Epithelial cell of prostate (primary cell): ENCODE measurements around a stretch of chr10.

GRCh38 chr10:103759004-103759969 lies 96.1 kb downstream of the SH3PXD2A start:
- RRBS, result no CpG with 5 or more reads among the region's 15 CpGs

GRCh38 chr10:103828002-103828539 lies 27.3 kb downstream of the SH3PXD2A start:
- RRBS, result no CpG with 5 or more reads among the region's 7 CpGs

DNA sequence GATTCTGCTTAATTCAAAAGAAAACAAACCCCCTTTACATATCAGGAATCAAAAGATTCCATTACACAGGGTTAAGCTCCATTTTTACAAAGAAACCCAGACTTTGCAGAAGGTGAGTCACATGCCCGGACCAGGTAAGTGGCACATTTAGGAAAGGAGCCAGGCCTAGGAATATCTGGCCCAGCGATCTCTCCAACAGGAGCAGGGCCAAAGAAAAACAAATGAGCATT lies 1.1 kb downstream of the STN1 start:
- RRBS, result no CpG with 5 or more reads among the region's 2 CpGs

DNA sequence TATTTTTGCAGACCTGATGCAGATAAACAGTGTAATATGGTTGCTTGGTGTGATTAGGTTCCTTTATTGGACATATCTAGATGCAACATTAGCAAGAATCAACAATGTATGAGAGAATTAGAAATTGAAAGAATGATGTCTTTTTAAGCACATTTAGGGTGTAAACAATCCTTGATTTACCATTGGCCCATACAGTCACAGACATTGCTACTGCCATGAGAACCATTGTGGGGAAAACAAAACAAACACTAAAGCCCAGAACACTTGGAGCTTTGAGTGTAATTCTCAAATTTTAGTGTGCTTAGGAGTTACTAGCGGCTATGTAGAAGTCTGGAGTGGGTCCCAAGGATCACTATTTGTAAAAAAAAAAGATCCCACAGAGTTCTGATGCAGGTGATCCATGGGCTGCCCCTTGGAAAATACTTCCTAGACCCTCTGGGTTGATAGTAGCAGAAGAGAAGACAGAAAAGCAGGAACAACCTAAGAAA lies 36.8 kb downstream of the SLK start:
- RRBS, result no CpG with 5 or more reads among the region's 1 CpG

GRCh38 chr10:104005858-104006250 lies 38.9 kb downstream of the SLK start:
- RRBS, result no CpG with 5 or more reads among the region's 5 CpGs

DNA sequence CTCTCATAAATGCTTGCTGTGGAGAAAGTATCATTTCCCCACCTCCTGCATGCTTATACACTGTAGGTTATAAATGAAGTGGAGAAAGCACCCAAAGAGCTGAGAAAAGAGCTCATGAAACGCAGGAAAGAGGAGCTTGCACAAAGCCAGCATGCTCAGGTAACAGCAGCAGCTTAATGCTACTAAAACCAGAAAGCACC lies 43.7 kb downstream of the SLK start:
- RRBS, result no CpG with 5 or more reads among the region's 1 CpG

- RRBS, result no CpG with 5 or more reads among the region's 1 CpG
Measured at GRCh38 chr10:104256200-104256830, 1.6 kb downstream of the GSTO1 start.

GRCh38 chr10:104298827-104299603 lies 30.0 kb downstream of the GSTO2 start:
- RRBS, result no CpG with 5 or more reads among the region's 11 CpGs

GRCh38 chr10:104312771-104313183 lies 25.5 kb downstream of the ITPRIP start:
- RRBS, result no CpG with 5 or more reads among the region's 6 CpGs

- RRBS, result no CpG with 5 or more reads among the region's 4 CpGs
Measured at GRCh38 chr10:110141277-110141675, 66.1 kb upstream of the MXI1 start.

- RRBS, result no CpG with 5 or more reads among the region's 3 CpGs
Measured at GRCh38 chr10:110214406-110214781, 7.0 kb downstream of the MXI1 start.

DNA sequence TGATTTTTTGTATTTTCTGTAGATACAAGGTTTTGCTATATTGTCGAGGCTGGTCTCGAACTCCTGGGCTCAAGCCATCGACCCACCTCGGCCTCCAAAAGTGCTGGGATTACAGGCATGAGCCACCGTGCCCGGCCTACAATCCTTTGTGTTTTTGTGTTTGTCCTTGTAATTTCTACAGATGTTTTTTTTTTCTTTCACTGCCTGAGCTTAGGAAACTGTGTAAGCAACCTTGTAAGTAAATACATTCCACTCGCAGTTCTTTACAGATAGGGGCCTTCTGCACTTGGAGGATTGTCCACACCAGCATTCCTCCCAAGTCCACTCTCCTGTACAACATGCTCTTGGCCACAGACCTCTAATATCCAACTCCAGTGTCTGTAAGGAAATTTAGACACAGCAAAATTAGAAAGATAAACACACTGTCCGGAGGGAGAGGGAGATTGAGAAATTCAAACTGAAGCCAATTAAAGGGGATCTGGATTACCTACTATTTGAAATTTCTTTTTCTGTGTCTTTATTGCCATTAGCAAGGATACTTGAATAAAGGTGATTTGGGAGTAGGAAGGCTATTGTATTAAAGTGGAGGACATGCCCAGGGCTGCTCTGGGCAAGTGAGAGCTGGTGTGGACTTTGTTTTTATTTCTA lies 9.6 kb downstream of the MXI1 start:
- RRBS, result no CpG with 5 or more reads among the region's 8 CpGs

DNA sequence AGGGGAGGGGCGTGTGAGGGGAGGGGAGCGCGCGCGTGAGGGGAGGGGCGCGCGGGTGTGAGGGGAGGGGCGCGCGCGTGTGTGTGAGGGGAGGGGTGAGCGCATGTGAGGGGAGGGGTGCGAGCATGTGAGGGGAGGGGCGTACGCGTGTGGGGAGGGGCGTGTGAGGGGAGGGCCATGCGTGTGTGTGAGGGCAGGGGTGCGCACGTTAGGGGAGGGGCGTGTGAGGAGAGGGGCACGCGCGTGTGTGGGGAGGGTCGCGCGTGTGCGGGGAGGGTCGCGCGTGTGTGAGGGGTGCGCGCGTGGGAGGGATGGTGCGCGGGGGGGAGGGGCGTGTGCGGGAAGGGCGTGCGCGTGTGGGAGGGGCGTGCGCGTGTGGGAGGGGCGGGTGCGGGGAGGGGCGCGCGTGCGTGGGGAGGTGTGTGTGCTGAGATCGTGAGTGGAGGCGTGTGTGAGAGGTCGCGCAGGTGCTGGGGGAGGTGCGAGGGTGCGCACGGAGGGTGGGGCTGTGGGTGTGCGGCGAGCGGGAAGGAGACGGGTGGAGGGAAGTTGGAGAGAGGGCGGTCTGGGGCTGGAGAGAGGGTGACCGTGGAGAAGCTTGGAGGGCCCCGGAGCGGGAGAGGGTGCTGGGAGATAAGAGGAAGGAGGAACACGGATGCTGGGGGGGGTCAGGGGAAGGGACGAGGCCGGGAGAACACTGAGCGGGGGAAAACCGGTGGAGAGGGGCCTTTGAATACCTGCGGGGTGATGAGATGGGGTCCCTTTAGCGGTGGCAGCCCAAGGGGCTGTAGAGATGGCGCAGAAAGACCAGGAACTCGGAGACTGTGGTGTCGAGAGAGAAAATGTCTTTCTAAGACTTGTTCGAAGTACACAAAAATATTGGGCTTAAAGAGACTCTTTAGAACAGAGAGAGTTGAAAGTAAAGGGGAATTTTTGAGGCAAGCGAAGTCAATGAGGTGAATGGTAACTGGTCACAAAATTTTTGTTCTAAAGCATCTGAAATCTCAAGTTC lies 19.8 kb downstream of the MXI1 start:
- RRBS, result 1% methylated on average over 2 of the region's 78 CpGs

DNA sequence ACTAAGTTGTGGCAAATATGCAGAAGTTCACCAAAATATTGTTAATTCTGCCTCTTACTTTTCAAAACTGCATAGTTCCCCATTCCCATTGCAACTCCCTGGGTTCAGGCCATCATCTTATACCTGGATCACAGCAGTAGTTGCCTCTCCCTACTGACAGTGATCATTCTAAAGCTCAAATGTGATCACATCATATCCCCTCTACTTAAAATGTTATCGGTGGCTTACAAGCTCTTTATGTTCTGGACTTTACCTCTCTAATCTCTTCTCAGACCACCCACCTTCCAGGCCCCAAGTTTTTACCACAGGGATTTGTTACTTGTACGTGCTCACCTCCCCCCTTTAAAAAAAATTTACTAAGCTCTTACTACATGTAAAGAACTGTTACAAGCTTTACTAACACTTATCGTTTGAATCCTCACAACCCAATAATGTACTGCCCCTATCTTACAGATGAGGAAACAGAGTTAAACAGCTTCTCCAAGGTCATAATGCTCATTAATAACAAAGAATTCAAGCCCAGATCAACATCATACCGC lies 8.1 kb downstream of the SMNDC1 start:
- RRBS, result no CpG with 5 or more reads among the region's 4 CpGs

DNA sequence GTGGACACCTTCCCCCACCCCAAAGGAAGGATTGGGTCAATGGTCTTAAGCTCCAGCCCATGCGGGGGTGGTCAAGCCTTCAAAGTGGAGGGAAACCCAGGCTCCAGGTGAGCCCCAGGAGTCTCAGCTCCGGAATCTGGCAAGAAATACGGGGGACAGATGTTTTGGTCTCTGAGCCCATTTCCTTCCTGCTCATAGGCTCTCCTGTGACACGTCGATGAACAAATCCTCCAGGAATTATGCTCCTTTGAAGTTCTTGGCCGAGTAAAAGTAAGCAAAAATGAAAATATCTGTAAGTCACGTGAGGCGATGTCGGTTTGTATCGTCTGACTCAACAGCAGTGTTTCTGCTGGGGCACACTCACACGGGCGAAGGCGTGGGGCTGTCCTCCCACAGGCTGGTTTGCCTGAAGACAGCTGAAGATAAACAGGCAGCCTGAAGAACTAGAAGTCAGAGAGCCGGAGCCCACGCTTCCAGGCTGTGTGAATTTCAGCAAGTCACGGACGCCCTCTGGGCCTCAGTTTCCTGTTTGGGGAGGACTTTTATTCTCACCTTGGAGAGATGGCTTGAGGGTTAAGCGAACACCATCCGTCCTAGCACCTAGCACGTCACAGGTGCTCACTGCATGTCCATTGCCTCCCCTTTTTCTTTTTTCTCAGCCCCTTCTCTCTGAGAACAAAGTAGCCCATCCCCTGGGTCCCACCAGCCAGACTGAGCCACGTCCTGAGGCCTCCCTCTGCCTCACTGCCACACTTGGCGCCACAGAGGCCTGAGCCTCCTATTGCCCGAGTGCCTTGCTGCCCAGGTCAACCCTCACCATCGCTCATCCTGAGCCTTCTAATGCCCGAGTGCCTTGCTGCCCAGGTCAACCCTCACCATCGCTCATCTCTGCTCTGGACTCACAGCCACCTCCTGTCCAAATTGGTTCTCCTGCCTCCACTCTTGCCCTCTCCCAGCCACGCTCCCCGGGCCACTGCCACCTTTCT lies 52.8 kb upstream of the SMNDC1 start:
- RRBS, result no CpG with 5 or more reads among the region's 28 CpGs

GRCh38 chr10:110409954-110410213 lies 87.8 kb upstream of the DUSP5 start:
- RRBS, result no CpG with 5 or more reads among the region's 2 CpGs

DNA sequence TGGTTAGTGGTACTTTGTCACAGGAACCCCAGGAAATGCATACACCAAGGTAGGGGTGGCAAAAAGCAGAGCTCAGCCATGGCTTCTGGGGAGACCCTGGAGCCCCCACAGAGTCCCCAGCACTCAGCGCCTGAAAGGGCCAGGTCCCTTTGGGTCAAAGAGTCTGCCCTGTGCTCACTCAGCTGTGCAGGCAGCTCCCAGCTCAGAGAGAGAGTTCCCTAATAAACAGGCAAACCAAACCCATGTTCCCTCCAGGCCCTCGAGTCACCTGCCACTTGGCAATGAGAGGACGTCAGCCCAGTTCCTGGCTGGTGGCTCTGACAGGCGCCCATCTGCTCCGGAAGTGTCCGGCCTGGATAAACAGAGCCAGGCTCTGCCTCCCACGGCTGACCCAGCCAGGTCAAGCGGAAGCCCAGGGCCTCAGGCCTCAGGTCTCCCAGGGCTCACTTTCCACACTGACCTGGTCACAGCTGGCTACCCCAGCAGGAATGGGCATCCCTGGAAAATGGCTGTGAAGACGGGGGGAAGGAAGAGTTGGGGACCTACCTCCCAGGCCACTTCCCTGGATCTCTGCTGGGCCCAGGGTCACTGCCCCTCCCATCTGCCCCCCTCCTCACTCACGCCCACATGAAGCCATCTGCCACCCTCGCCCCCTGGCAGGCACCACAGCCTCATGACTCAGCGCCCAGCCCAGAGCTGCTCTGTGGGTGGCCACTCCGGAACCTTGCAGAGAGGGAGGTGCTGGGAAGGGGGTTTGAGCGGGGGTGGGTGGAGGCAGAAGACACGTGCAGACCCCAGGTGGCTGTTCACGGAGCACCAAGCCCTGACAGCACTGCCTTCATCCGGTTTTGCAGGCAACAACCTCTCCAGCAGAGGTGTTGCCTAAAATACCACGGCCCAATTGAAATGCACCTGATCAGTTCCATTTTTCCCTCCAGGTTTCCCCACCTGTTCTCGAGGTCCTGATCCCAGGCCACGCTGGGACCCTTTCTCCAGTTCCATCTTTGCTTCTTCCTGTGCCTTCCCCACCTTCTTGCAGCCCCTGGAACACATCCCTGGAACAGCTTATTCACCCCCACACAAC lies 37.4 kb upstream of the DUSP5 start:
- RRBS, result no CpG with 5 or more reads among the region's 20 CpGs

GRCh38 chr10:110496632-110497120 lies 1.0 kb upstream of the DUSP5 start:
- RRBS, result no CpG with 5 or more reads among the region's 6 CpGs

DNA sequence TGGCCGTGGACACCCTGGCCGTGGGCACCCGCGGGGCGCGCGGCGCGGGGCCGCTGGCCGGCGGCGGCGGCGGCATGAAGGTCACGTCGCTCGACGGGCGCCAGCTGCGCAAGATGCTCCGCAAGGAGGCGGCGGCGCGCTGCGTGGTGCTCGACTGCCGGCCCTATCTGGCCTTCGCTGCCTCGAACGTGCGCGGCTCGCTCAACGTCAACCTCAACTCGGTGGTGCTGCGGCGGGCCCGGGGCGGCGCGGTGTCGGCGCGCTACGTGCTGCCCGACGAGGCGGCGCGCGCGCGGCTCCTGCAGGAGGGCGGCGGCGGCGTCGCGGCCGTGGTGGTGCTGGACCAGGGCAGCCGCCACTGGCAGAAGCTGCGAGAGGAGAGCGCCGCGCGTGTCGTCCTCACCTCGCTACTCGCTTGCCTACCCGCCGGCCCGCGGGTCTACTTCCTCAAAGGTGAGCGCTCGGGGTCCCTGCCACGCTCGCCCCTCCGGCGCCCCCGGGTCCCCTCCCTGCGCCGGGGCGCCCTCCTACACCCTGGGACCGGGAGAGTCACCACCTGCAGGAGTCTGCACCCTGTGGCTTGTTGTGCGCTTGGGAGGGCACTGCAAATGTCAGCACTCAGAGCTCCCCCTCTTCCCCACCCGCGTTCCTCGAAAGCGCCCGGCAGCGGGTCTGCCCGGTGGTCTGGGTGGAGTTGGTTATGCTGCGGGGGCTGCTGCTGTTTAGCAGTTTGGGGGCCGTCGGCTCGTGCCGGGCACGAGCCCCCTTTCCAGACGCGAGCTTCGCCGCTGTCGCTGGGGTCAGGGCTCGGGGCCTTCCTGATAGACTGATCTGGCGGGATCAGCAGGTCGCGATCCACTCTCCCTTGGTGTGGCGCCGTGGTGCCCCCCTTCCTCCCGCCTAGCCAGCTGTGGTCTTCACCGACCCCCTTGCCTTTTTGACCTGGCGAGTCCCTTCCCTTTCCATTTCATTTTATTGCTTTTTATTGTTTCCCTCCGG lies 640 bp downstream of the DUSP5 start:
- RRBS, result under 1% methylated on average over 31 of the region's 115 CpGs